Measurements from ENCODE around the gene PDXDC1.

DNA sequence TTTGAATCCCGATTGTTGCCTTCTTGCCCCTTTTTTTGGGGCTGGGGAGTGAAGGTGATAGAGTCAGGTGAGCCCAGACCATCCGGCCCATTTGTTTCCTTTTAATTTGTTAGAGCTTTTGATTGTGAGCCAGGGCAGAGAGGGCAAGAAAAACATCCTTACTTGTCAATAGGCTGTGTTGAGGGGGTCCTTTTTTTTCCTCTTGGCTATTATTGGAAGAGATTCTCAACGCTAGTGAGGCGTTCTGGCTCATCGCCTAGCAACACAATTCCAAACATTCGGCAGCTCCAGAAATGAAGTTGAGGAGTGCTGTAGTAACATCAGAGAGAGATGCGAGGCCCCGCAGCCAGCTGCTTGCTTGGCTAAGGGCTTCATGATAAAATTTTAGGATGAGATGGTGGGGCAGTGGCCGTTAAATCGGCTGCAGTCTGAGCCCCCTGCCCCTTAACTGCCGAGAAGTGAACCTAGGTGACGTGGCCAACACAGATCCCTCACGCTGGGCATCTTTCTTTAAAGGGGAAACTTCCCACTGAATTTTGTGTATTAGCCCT is 119.2 kb downstream of the SNX29 start:
- RRBS, 2 experiments, result no CpG with 5 or more reads among the region's 13 CpGs

DNA sequence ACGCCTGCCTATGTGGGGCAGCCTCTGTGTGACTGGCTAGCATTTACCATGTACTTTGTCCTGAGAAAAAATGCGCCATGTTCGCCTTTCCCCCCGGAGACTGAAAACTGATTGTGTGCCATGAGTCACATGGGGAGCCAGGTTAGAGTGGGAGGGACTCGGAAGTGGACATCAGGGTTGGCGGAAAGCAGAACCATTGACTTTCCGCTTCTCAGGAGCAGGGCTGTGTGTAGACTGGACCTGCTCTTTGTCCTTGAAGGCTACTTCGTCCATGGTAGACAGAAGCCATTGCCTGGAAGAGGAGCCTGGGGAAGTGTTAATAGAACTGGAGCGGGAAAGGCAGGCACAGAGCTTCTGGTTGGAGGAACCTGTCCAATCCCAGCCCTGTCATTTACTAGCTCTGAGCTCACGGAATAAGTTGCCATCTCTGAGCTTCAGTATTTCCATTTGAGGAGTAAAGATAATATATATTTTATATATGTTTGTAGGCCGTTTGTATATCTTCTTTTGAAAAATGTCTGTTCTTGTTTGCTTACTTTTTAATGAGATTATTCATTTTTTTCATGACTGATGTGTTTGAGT is 235.7 kb downstream of the SNX29 start:
- RRBS, 2 experiments, result no CpG with 5 or more reads among the region's 11 CpGs

DNA sequence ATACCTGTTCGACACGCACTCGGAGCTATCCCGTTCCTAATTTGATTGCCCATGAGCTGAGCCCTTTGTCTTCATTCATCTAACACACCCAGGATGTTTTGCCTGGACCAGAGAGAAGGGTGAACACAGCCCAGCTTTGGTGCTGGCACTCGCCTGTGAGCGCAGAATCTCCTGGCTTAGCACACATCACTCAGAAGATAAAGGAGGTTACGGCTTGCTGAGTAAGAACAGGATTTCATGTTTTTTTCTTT is 267.8 kb downstream of the CPPED1 start:
- RRBS, 2 experiments, result no CpG with 5 or more reads among the region's 7 CpGs

GRCh38 chr16:12612384-12613029 is 191.2 kb downstream of the CPPED1 start:
- RRBS, 2 experiments, result no CpG with 5 or more reads among the region's 12 CpGs

GRCh38 chr16:12757661-12758126 is 46.0 kb downstream of the CPPED1 start:
- RRBS, 2 experiments, result no CpG with 5 or more reads among the region's 4 CpGs

GRCh38 chr16:13623737-13623962 is 296.3 kb upstream of the ERCC4 start:
- RRBS, 2 experiments, result no CpG with 5 or more reads among the region's 3 CpGs

- RRBS, 2 experiments, result no CpG with 5 or more reads among the region's 11 CpGs
Observed at GRCh38 chr16:14237025-14237821, 166.1 kb downstream of the MRTFB start.

DNA sequence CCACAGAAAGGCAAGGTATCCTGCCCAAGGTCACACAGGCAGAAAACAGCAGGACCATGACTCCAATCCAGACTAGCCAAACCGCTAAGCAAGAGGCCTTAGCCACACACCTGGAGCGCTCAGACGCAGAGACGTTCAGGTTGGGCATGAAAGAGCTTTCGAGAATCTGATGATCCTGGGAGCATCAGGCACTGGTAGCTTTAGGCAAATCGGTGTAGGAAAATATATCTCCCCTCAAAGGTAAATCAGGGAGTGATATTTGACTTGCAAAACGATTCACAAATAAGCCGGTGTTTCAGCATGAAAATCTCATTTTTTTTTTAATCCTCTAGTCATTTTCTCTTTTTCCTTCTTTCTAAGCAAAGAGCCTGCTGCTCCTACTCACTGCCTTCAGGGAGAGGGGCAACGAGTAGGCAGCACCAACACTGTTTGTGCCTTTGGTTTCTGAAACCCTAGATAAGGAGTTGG is 279.0 kb downstream of the MRTFB start:
- RRBS, 2 experiments, result no CpG with 5 or more reads among the region's 9 CpGs

DNA sequence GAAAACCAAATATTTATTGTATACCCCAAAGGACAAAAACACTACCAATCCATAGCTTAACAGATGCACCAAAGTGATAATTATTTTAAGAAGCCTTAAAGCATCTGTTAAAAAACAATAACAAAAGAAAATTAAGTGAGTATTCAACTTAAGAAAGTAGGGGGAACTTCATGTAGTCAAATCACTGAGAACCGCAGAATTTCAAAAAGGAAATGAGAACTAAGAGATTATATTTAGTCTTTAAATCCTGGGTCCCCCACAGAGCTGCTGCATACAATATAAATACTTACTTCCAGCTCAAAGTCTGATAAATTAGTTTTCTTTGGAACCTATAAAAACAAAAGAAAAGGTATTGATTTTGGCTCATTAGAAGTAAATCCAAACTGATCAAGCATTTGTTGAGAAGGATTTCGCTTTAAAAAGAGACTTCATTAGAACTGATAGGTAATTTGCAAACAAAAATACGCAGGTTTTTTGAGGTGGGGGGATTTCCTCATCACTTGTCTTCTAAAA is 22.0 kb downstream of the PARN start:
- RRBS, 2 experiments, result no CpG with 5 or more reads among the region's 3 CpGs

GRCh38 chr16:14609819-14610297 is 20.2 kb downstream of the PARN start:
- RRBS, 2 experiments, result no CpG with 5 or more reads among the region's 9 CpGs

- RRBS, 2 experiments, result under 1 to 1% methylated on average over 11 of the region's 95 CpGs
Observed at GRCh38 chr16:14974470-14975544, at the start of gene PDXDC1. TSS of gene PDXDC1 (plus strand) at chr16:14975026.

DNA sequence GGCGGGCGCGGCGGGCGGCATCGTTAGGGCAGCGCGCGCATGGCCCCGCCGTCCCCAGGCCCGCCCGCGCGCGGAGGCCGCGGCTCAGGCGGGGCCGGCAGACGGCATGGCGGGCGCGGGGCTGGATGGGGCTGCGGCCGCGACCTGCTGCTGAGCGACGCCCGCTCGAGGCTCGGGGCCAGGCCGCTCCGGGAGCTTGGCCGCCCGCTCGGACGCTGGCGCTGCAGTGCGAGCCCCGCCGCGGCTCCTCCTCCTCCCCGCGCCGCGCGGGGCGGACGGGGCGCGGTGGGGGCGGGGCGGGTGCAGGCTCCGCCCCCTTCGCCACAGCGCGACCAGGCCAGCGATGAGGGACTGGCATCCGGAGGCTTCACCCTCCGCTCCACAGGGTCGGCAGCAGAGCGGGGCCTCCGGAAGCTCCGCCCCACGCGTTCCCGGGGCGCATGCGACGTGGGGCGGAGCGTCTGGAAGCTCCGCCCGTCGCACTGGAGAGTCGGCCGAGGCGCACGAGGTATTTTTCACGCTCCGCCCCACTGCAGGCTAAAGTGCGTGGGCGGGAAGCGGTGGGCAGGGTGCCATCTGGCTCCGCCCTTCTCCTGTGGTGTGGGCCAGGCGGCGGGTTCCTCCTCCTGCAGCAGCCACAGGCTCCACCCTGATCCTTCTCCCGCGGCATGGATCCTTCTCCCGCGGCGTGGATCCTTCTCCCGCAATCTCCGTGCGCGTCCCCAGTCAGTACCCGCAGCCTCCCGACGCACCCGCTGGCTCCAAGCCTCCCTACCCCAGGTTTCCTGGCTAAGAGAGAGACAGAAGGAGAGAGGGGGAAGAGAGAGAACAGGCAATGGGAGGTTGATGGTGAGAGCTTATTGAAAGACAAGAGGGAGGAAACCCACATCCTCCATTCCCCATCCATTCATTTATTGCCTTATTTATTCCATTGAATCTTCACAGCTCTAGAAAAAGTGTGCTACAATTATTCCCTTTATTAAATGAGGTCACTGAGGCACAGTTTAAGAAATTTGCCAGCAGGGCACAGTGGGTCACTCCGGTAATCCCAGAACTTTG is 60.8 kb upstream of the RRN3 start:
- RRBS, 2 experiments, result no CpG with 5 or more reads among the region's 102 CpGs

- RRBS, 2 experiments, result no CpG with 5 or more reads among the region's 19 CpGs
Observed at GRCh38 chr16:15592082-15592702, 50.8 kb downstream of the MARF1 start.

DNA sequence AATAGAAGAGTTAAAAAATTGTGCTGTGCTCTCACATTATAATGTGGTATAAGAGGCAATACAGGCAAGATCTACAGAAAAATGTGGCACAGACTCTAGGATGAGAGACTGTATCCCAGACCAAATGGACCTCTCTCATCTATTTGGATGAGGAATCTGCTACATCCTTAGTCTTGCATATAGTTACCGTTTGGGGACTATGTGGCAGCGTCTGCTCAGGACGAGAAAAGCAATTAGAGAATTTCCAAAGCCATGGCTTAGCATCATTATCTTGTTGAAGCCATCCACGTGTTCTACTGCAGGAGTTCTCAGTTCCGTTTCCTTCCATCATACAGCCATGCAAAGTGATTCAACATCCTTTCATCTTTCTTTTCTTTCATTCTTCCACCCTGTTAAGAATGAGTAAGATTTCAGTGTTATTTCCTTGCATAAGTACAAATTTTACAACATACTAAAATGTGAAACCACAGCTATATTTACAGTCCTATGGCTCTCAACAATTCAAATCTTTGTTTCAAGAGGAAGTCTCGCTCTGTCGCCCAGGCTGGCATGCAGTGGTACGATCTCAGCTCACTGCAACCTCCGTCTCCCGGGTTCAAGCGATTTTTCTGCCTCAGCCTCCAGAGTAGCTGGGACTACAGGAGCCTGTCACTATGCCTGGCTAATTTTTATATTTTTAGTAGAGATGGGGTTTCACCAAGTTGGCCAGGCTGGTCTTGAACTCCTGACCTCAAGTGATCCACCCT is 3.9 kb downstream of the MARF1 start:
- RRBS, 2 experiments, result no CpG with 5 or more reads among the region's 11 CpGs

DNA sequence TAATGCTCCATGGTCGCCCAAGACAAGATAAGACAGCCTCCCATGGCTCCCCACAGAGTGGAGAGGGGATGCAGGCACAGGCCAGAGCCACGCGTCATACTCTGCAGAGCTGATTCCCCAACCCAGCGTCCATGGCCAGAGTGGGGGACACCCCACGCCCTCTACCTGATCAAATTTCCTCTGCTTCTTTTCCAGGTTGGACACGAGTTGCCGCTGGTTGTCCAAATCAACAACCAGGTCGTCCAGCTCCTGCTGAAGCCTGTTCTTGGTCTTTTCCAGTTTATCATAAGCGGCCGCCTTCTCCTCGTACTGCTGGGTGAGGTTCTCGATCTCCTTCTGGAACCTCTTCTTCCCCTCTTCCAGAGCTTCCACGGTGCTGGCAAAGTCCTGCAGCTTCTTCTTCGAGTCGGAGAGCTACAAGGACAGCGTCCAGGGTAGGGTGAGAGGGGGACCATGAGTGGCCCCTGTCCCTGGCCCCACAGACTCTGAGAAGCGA is 74.0 kb downstream of the NDE1 start:
- RRBS, 2 experiments, result no CpG with 5 or more reads among the region's 17 CpGs

- RRBS, 2 experiments, result no CpG with 5 or more reads among the region's 11 CpGs
Observed at GRCh38 chr16:16016372-16016838, 67.0 kb downstream of the ABCC1 start.

GRCh38 chr16:16028239-16028857 is 78.9 kb downstream of the ABCC1 start:
- RRBS, 2 experiments, result no CpG with 5 or more reads among the region's 16 CpGs

DNA sequence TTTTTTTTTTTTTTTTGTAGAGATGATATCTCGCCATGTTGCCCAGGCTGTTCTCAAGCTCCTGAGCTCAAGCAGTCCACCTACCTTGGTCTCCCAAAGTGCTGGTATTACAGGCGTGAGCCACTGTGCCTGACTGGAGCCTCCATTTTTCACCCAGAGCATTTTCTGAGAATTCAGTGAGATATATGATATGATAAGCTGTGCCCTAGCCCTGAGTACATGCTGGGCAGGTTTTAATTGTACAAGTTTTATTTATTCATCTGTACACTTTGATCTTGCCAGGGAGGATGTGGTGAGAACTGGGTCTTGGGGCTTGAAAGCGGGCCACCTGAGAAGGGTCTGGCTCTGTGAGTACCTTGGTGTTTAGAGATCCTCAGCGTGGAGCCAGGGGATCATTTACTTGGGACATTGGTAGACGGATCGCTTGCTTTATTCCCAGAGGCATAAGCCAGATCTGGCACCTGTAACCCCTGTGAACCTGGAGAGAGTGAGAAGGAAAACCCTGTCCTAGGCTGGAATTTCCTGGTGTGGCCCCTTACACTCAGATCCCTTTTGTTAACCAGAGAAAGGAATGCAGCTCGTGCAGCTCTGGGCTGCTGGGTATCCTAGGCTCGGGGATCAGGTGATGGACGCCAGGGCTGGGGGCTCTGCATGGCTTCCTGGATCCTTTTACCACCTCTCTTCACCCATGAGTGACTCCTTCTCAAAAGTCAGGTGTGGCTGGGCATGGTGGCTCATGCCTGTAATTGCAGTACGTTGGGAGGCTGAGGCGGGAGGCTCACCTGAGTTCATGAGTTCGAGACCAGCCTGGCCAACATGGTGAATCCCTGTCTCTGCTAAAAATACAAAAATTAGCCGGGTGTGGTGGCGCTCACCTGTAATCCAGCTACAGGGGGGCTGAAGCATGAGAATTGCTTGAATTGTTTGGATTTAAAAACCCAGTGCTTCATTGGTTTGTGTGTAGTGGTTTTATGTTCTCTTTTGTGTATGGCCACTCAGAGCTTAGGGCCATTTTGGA is 92.0 kb downstream of the ABCC1 start:
- RRBS, 2 experiments, result no CpG with 5 or more reads among the region's 14 CpGs

DNA sequence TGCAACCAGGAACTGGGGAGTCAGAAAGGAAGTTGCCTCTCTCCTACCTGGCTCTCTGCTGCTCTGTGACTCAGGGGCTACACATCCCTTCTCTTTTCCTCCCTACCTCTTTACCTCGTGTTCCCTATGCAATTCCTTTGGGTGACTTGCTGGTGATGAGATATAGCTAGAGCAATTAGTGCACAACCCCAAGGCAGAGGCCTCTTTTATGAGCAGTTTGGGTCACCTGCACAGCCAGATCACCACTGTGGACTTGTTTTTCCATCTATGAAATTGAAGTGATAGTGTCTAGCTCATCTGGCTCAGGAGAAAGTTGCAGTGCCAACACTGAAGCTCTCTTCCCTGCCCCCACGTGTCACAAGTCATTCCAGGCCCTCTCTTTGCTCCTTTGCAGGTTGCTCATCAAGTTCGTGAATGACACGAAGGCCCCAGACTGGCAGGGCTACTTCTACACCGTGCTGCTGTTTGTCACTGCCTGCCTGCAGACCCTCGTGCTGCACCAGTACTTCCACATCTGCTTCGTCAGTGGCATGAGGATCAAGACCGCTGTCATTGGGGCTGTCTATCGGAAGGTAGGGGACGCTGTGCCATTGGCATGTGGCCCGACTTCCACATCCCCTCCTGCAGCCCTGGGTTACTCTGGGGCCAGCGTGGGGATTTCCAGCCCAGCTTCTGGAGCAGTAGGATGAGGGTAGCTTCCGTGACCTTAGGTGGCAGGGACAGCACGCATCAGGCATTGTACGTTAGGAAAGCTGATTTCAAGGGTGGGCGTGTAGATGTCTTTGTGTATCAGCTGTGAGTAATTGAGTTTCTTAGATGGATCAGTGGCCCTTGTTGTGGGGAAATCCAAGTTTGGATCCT is 96.3 kb downstream of the ABCC1 start:
- RRBS, 2 experiments, result no CpG with 5 or more reads among the region's 16 CpGs

DNA sequence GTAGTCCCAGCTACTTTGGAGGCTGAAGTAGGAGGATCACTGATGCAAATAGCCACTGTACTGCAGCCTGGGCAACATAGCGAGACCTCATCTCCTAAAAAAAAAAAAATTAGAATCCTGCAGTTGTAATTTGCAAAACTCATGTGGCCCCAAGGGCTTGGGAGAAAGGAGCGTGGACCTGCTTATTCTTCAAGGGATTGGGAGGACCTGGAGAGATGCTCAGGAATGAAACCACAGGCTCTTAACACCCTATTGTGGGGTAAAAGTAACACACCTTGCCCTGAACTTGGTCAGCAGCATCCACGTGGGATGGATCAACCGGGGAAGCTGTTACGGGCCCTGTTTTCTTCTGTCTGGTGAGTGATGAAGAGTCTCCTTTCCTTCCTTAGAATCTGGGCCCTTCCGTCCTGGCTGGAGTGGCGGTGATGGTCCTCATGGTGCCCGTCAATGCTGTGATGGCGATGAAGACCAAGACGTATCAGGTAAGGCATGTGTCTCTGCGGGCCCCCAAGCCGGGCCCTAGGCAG is 103.0 kb downstream of the ABCC1 start:
- RRBS, 2 experiments, result no CpG with 5 or more reads among the region's 12 CpGs

All from NT2/D1 (cell line).